ENCODE measurements around a stretch of chr10.

GRCh38 chr10:102376425-102377310 is 18.8 kb upstream of the NFKB2 start:
- PRO-cap = no peak

DNA sequence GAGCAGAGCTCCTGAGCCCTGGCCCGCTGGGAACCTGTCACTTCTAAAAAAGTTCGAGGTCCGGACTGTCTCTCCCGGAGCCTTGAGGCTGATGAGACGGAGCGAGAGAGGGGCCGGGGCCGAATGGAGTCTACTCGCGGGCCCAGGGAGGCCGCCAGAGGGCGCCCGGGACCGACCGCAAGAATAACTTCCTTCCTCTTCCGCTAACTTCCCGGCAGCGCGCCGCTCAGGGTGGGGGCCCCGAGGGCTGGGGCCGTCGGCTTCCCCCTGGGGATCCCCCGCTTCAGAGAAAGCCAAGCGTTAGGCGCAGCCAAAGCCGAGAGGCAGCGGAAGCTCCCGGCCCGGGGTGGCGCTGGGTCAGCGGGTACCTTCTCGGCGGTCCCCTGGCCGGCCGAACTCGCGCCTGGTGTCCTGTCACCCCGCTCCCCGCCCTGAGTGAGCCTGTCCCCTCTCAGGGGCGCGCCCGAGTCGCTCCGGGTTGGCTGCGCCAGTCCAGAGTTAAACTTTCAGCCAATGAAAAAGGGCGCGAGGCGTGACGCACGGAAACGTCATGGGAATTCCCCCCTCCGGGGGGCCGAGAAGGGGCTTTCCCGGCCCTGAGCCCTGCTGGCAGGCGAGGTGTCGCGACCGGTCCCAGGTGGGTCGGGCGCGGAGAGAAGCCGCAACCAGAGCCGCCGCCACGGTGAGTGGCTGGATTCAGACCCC is 1.4 kb upstream of the NFKB2 start:
- PRO-cap = bidirectional peak, plus-strand start at position 630 of the sequence, minus-strand start at position 437 of the sequence

DNA sequence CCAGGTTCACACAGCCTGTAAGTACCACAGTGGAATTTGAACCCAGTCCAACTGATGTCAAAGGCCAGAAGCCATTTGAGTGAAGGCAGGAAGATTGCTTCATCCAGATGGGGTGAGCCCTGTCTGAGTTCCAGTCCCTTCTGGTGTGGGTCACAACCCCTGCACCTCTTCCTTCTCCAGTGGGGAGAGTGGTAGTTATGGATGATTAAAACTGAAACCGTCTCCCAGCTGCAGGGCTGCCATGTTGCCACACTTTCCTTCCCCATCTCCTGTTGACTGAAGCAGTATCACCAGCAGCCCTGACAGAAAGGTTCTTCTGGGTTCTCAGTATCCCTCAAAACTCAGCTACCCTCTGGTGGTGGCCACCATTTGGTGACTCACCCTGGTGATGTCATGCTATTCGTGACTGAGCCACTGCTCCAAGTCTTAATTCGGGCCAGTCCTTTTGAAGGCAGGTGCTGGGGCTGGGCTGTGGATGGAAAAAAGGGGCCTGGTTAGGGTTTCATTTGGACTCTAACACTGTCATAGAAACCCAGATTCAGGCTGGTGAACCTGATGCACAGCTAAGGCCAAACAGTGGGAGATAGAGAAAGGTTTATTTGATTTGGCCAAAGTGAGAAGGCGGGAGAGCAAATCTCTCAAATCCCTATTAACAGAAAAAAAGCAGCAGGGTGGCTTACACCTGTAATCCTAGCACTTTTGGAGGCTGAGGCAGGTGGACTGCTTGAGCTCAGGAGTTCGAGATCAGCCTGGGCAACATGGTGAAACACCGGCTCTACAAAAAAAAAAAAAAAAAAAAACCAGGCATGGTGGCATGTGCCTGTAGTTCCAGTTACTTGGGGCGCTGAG is 1.6 kb upstream of the C10orf95 start:
- PRO-cap = no peak

GRCh38 chr10:102602545-102603067 is 41.7 kb upstream of the TRIM8 start:
- PRO-cap = bidirectional peak, plus-strand start at chr10:102602875, minus-strand start at chr10:102602775

DNA sequence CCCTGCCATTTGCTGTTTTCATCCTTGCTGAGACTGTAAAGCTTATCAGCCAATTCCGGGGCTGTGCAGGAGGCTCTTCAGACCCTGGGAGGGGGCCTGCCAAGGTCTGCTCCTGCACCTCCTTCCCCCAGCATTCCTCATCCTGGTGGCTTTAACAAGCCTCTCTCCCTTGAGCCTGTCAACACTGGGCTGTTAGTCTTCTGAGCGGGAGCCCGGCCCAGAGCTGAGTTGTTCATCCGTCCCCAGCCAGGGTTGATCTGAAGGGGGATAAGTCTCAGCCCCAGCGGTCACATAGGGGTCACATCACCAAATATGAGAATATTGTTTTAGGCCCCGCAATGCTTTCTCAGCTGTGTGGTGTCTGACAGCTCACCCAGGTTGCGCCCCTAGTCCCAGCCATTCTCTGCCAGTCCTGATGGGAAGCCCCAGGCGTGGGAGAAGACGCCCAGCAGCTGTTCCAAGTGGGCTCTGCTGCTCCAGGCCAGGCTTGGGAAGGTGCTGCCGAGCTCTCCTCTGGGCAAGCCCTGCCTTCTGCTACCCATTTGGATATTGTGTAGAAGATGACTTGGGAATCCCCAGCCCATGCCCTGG is 23.6 kb upstream of the TRIM8 start:
- PRO-cap = no peak

- PRO-cap = no peak
Observed at GRCh38 chr10:102657869-102658962, 13.9 kb downstream of the TRIM8 start.

- PRO-cap = no peak
Observed at GRCh38 chr10:102665765-102666261, 21.5 kb downstream of the TRIM8 start.

GRCh38 chr10:102677578-102677960 is 33.3 kb downstream of the TRIM8 start:
- PRO-cap = no peak

DNA sequence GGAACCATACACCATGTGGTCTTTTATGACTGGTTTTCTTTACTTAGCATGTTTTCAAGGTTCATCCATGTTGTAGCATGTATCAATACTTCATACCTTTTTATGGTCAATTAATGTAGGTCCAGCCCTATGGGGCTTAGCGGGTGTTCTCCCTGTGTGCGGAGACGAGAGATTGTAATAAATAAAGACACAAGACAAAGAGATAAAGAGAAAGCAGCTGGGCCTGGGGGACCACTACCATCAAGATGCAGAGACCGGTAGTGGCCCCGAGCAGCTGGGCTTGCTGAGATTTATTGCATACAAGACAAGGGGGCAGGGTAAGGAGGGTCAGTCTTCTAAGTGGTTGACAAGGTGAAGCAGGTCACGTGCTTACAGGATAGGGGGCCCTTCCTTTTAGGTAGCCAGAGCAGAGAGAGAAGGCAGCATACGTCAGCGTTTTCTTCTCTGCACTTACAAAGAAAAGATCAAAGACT is 14.7 kb downstream of the WBP1L start:
- PRO-cap = no peak

GRCh38 chr10:102795356-102796135 is 41.7 kb downstream of the CYP17A1 start:
- PRO-cap = no peak

- PRO-cap = no peak
Observed at GRCh38 chr10:102856081-102856495, 2.0 kb downstream of the BORCS7 start.

DNA sequence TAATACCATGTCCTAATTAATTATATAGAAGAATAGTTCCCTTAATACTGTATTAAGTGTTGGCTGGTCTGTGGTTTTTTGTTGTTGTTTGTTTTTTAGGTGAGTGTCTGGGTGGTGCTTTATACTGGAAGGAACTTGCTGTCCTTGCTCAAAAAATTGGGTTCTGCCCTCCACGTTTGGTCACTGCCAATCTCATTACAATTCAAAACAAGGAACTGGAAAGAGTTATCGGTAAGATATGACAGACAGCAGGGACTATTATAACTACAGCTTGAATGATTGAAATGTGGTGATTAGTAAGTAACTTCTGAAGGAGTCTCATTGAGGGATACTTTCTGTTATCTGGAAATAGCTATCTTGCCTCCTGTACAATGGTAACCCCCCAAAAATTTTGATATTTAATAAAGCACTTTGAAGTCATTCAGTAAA is 9.0 kb downstream of the AS3MT start:
- PRO-cap = no peak

- PRO-cap = no peak
Observed at GRCh38 chr10:103081729-103082377, 111.2 kb downstream of the NT5C2 start.

- PRO-cap = no peak
Observed at GRCh38 chr10:103287943-103288596, 11.1 kb downstream of the INA start.

GRCh38 chr10:103445277-103445784 is 6.8 kb downstream of the CALHM2 start:
- PRO-cap = no peak

DNA sequence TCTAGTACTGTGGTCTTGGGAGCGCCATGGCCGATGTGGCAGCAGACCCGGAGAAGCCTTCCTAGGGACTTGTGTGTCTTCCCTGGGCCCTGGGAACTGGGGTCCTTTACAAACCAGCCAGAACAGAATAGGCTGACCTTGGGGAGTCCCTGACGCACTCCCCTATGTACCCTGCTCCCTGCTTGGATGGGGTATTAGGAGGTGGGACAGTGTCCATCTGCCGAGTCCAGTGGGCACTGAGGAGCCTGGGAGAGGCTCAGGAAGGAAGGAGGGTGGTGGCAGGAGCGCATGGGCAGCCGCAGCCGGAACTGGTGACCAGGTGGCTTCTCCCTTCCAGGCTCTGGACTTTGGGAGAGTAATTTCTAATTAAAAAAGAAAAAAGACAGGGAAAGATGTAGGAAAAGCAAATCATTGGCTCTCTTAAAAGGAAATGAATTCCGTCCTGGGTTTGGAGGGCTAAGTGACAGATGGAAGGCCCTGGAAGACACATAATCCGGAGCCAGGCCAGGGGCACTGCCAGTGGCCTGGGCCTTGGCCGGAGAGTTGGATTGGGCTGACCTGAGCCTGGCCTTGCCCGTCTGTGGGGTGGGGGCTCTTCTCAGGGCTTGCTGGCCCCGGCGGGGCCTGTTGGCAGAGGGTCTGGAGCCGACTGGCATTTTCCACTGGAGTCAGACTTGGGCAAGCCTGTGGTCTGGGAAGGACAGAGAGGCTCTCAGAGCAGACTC is 62.9 kb downstream of the NEURL1 start:
- PRO-cap = no peak

DNA sequence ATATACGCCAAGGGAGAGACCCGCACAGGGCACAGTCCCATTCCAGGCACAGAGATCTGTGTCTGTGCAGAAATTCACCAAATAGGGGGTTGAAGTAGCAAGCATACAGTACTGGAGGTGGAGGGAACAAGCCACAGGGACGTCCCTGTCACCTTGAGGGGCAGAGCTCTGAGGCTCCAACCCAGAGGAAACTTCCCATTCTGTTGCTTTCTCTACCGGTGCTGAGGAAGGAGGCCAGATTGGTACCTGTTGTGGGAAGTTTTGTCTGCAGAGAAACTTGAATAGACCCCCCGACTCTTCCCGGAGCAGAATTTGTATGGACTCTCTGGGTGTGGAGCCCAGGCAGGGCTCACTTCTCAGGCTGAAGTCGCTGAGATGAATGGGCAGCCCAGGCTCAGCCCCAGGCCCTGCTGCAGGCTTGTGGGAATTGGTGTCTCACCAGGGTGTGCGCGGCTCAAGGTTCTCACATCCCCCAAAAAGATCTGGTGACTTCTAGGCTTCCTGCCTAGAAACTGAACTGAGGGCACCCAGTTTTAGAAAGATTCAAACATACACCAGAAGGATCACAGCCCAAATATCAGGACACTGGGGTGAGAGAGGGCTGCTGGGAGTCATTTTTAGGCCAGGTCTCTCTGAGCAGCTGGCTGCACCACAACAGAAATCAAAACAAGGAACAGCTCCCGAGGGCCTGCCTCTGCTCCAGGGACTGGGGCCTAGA is 103.5 kb downstream of the NEURL1 start:
- PRO-cap = no peak

DNA sequence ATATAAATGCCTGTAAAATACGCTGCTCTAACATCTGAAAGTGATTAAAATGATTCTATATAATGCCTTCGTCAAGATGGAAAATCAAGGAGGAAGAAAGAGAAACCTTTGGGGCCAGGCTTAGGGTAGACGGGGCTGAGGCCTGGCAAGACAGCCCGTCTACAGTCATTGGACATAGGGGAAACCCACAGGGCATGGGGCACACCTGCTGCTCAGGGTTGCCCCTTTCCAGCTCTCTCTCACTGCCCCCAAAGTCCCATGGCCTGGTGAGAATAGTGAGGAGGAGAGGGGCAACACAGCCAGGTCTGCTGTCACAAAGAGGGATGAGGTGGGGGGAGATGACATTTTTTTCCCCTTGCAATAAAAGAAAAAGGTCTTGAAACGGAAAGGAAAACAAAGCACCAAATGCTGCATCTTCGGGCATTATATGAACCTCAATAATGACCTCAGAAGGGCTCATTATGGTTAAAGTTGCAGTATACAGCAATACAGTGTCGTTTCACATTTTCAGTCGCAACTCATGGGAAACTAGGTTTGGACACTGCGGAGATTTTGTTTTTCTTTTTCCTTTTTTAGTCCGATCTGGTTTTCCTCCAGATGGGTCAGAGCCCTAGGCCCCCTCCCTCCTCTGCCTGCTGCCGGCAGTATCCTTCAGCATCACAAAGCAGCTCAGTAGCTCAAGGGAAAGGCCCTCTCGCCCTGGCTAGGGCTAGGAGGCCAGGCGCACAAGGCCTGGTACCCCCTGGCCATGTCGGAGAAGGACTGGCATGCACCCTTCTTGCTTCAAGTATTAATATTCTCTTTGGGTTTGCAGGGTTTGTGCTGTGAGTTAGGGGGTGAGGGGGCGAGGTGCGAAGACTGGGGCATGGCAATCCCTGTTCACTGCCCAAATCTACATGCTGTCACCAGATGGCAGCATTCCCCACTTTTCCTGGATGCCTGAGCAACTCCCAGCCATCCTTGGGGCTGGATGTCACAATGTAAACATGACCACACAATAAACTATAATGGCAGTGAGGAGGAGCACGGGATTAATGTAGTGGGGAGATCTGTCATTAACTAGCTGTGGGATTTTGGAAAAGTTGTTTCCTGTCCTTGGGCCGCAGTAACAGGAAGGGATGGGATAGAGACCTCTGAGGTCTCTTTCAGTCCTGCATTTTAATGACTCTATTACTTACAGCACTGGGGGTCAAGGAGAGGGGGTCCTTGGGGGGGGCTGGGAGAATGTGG is 105.0 kb downstream of the NEURL1 start:
- PRO-cap = no peak

- PRO-cap = bidirectional peak, plus-strand start at chr10:103668844, minus-strand start at chr10:103668734
Observed at GRCh38 chr10:103668212-103669447, 175.1 kb downstream of the NEURL1 start.

- PRO-cap = no peak
Observed at GRCh38 chr10:103784878-103785346, 70.5 kb downstream of the SH3PXD2A start.

All from tibial artery (tissue), 1 donor.